Mesenchymal stem cell of the bone marrow (primary cell): ENCODE measurements around a stretch of chr2.

- CAGE, long polyA plus RNA: no peak
Measured at GRCh38 chr2:237662541-237663190, 35.3 kb downstream of the LRRFIP1 start.

DNA sequence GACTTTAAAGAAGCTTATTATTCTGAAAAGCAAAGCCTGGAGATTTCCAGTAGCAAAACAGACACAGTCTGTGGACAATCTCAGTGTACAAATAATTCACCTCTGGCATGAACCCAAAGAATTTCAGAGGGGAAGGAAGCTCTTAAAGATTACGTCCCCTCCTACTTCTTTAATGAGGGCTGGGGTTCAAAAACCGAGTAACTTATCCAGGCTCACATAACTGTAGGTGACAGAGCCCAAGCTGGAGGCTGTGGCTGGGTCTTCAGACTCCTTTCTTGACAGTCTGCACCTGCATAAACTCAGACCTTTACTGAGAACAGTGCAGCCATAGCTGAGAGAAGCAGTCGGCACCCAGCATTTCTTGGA, 70.7 kb downstream of the LRRFIP1 start:
- CAGE, long polyA plus RNA: no peak

DNA sequence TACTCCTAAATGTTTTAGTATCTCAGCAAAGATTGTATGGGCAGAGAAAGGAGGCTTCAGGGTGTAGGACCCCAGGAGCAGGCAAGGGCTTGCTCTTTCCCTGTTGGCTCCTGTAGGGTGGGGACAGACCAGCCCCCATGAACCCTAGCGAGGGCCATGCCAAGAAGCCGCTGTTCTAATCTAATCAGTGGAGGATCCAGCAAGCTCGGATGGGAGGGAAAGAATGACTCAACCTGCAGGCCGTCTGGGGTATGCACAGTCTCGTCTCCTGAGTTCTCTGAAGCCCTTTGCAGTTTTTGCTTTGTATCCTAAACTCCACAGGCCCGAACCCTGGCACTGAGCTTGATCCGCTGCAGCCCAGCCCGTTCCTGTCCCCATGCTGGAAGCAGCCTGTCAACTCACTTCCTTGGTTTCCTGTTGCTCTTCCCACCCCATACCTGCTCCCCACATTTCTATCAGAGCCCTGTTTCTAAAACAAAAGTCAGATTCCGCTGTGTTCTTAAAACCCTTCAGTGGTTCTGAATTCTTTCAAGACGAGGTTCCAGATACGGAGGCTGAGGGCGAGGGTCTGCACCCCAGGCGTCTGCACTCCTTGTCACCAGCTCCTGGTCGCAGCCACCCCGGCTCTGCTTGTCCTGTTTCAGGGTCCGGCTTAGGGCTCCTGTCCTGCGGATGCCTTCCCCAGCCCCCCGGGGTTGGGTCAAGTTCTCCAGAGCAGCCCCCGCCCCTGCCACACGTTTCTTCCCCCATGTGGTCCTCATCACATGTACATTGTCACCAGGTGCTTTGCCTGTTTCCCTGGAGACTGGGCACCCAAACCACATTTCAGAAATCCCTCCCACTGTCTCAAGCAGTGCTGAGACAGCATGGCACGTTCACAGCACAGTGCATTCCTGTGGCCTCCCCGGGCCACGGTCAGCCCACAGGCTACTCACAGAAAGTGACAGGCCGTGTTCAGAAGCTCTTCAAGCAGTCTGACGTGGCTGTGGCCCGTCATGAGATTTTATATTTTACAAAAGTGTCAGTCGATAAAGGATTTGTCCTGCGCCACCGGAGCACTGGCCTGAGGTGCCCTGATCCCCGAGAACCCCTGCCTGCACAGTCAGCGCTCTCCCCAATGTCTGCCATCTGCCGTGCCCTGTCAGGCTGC, 75.9 kb downstream of the LRRFIP1 start:
- CAGE, long polyA plus RNA: no peak

GRCh38 chr2:237722134-237722502, 76.5 kb upstream of the RBM44 start:
- CAGE, long polyA plus RNA: no peak

DNA sequence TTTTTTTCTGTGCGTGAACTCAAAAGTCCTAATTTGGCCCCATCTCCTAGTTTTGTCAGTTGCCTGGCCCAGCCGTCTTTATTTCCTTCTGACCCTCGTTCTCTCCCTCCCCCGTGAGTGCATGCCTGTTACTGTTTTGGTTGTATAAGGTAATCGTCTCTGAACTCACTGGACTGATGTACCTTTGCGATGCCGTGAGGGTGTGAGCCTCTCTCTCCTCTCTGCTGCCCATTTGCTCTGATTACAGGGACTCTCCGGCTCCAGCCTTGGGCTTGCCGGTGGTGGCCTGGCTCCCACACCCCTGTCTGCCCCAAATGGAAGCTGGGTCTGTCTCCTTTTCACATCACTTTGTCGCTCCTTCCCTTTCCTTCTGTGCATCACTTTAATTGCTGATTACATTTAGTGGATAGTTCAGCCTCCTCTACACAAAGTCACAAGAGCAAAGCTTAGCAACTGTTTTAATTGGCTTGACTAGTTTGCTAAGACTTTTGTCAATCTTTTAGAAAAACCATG, 66.4 kb upstream of the RBM44 start:
- CAGE, long polyA plus RNA: no peak

GRCh38 chr2:237743571-237744755, 54.6 kb upstream of the RBM44 start:
- CAGE, long polyA plus RNA: no peak

GRCh38 chr2:237881505-237882051, 22.2 kb downstream of the RAMP1 start:
- CAGE, long polyA plus RNA: no peak

GRCh38 chr2:238249981-238250753, 10.3 kb upstream of the HES6 start:
- CAGE, long polyA plus RNA: no peak

- CAGE, long polyA plus RNA: no peak
Measured at GRCh38 chr2:238265165-238265472, 23.3 kb downstream of the PER2 start.

- CAGE, long polyA plus RNA: no peak
Measured at GRCh38 chr2:238296560-238297002, 8.2 kb upstream of the PER2 start.

GRCh38 chr2:238337589-238338193, 17.4 kb downstream of the TRAF3IP1 start:
- CAGE, long polyA plus RNA: no peak

DNA sequence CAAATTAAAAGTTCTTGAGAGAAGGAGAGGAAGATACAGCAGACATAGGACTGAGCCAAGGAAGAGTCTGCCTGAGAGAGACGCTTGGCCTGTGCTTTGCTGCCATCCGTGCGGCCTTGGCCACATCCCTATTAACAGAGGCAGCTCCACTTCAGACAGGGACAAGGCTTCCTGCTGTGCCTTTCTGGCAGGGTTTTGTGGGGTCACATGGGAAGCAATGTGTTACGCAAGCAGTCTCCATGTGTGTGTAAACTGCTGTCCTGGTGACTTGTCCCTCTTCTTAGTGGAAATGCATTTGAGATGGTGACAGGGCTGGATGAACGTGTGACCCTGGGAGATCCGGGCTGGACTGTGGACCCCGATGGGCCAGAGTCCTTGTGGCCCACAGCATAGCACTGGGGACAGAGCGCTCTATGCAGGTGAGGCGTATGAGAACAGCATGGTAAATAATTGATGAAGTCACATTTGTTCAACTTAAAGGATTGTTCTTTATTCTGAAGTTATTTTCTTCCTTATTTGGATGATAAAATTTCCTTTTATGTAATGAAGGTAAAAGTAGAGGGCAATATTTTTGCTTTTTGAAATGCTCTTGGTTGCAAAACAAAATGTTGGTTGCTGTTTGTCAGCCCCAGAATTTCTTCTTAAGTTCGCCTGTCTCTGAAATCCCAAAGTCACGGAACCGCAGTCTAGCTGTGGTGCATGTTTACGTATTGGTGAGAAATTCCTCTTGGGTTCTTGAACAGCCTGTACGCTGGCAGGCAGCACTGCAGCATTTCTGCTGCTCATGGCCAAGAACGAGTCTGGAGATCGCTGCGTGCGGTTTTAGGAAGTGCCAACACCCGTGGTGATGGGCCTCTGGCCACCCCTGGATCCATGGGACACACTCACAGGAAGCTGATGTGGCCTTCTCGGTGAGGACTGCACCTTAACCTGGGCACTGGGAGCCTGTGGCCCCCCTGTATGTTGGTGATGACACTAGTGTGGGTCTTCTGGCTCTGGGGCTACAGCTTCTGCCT, 23.4 kb downstream of the ASB1 start:
- CAGE, long polyA plus RNA: no peak

GRCh38 chr2:238459067-238459552, 32.4 kb downstream of the ASB1 start:
- CAGE, long polyA plus RNA: no peak

DNA sequence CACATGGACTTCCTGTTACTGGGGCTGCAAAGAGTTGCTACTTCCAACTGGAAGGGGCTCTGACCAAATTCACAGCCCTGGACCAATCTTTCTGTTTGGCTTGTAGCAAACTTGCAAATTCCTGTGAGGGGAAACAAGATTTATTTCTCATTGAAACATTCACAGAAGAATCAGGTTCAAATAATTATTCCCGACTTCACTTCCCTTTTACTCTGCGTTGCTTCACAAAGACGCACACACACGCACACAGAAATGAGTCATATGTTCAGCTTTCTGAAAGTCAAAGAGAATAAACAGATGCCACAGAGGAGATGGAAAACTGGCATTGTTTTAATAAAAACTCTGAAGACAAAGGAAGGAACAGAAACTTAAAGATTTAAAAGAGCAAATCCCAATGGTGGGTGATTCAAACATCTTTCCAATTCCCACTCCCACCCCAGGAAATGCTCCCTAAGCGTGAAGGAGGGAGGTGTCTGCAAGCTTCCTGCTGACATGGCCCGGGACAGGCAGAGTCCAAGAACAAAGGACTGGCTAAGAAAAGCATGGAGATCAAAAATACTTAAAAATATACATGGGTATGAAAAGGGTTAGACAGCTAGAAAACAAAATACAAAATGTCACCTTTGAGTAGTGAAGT, 203.2 kb upstream of the TWIST2 start:
- CAGE, long polyA plus RNA: no peak

GRCh38 chr2:238845799-238846156, 2.1 kb upstream of the TWIST2 start:
- CAGE, long polyA plus RNA: no peak

DNA sequence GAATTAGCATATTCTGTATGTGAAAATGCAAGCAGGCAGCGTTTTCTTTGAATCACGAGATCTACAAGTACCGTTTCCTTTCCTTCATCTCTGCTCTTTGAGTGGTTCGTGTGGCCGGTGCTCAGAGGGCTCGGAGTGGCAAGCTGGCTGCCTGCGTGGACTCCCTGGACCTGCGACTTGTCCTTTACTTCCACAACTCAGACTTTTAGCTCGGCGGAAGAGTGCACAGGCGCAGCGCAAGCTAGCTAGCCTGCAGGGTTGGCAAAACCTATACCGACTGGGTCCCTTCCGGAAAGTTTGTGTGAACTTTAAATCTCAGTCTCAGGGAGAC, 6.9 kb downstream of the TWIST2 start:
- CAGE, long polyA plus RNA: no peak

DNA sequence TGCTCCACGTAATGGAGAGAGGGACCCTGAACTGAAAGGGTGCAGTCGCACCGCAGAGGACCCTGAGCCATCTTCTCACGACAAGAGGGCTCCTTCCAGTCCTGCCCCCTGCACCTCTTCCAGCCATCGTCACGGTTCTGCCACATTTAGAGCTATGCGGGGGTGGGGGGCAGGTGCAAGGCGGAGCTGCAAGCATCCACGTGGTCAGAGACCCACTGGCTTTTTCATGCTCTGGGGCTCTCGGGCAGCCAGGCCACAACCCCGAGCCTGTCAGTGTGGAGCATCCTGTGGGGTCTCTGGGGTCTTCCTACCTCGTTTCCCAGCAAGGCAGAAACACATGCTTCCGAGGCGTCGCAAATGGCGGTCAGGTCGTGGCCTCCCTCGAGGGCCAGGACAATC, 218.5 kb downstream of the TWIST2 start:
- CAGE, long polyA plus RNA: no peak

DNA sequence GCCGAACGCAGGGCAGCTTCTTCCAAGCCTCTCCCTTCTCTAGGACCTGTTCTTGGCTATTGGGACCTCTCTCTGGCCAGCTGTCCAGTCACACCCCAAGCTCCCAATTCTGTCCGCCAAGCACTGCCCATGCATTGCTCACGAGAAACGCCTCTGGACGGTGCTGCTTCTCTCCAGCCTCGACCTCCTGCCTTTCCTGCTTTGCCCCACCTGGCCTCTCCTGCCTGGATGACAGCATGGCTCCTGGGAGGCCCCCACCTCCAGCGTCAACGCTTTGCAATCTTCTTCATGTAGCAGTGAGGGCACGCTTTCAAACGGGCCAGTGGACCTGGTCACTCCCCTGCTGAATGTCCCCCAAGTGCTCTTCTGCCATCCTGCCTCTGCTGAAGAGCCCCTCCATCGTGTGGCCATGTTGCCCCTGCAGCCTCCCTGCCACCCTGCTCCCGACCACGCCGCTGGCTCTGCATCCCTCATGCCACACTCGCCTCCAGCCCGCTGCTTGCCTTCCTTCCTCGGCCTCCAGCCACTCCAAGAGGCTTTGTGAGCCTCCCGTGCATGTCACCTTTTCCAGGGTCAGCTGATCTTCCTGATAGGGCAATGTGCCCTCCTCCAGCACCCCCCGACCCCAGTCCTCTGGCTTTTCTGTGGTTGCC, 268.6 kb downstream of the TWIST2 start:
- CAGE, long polyA plus RNA: no peak

GRCh38 chr2:239226631-239227447, 174.0 kb downstream of the HDAC4 start:
- CAGE, long polyA plus RNA: no peak

- CAGE, long polyA plus RNA: no peak
Measured at GRCh38 chr2:239247407-239248169, 153.2 kb downstream of the HDAC4 start.